Metastatic Liver Carcinoma in the Lung (tissue), 2 donors: ENCODE measurements around the genes TRH, BFSP2 and TF.

- PRO-cap, 2 experiments: no peak in any of the 2 experiments
Observed at GRCh38 chr3:129586526-129587002, 19.9 kb downstream of the PLXND1 start.

DNA sequence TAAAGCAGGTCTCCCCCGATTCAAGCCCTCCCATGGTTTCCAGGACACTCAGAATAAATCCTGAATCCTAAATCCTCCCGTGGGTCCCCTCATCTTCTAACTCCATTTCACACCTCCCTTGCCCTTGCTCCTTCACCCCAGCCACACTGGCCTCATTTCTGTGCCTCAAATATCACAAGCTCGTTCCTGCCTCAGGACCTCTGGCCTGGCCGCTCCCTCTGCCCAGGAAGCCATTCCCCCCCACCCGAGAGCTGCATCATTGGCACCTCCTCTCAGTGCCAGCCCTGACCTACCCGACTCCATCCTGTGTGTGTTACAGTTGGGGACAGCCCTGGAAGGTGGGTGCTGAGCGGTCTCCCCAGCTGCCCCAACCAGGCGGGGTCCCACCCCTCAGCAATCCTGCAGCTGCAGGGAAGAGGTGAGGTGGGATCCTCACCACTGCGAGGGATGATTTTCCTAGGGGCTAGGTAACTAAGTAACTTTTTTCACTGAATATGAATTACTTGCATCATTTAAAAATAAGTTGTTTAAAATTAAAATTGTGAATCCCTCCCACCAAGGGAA lies 14.5 kb downstream of the PLXND1 start:
- PRO-cap, 2 experiments: no peak in any of the 2 experiments

DNA sequence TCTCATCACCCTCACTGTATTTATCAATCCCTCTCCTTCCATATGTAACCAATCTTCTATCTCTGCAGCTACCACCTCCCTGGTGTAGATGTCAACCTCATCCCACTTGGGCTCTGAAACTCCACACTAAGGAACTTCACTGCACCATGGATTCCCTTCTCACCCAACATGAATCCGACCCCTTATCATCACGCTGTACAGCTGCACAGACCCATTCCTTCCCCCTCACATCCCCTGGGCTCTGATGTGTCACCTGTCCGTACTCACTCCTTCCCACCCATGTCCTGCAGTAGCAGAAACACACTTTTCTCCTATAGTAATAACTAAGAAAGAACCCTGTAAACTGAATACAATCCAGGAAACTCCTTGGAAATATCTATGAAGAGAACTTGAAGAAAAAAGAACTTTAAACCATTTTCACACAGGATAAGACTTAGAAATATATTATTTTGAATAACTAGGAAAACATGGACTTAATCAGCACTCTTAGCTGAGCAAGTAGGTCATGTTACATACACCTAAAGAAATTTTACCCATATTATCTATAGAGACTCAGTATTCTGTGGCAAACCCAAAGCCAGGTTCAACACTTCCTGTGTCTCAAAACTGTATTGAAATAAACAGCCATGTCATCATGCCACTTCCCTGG lies 141.2 kb upstream of the PLXND1 start:
- PRO-cap, 2 experiments: no peak in any of the 2 experiments

- PRO-cap, 2 experiments: no peak in any of the 2 experiments
Observed at GRCh38 chr3:129974243-129975009, at the start of gene TRH. Gene TRH (plus strand): TSS chr3:129974720.

- PRO-cap, 2 experiments: no peak in any of the 2 experiments
Observed at GRCh38 chr3:130934374-130934819, 40.5 kb downstream of the ATP2C1 start.

DNA sequence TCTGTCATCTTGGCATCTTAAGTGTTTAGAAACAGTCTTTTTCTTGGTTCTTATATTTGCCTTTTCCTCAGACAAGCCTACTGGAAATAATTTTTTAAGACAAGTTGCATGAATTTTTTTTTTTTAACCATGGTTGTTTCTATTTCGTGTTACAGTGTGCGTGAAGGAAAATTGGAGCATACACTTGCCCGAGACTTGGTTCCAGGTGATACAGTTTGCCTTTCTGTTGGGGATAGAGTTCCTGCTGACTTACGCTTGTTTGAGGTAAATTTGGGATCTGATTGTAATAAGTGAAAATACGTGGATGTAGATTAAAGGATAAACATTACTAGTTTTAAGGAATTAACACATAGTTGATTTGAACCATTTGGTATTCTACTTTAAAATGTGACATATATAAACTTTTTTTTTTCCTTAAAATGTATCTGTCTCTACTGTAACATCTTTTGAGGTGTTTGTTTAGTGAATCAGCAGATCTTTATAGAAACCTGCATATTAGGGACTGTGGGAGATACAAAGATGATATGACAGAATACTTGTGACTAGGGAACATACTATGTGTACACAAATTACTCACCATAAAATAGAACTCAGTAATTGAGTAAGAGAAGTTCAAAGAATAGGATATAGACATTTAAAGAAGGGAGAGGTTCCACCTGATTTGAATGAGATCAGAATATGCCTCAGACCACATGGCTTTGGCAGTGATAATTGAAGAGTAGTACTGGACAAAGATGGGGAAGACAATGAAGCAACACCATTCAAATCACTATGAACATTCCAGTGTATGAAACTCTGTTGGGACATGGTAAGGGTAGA lies 47.8 kb downstream of the ATP2C1 start:
- PRO-cap, 2 experiments: no peak in any of the 2 experiments

- PRO-cap, 2 experiments: no peak in any of the 2 experiments
Observed at GRCh38 chr3:131384695-131385115, 3.1 kb downstream of the NUDT16 start.

GRCh38 chr3:131386670-131387018 lies 5.1 kb downstream of the NUDT16 start:
- PRO-cap, 2 experiments: no peak in any of the 2 experiments

DNA sequence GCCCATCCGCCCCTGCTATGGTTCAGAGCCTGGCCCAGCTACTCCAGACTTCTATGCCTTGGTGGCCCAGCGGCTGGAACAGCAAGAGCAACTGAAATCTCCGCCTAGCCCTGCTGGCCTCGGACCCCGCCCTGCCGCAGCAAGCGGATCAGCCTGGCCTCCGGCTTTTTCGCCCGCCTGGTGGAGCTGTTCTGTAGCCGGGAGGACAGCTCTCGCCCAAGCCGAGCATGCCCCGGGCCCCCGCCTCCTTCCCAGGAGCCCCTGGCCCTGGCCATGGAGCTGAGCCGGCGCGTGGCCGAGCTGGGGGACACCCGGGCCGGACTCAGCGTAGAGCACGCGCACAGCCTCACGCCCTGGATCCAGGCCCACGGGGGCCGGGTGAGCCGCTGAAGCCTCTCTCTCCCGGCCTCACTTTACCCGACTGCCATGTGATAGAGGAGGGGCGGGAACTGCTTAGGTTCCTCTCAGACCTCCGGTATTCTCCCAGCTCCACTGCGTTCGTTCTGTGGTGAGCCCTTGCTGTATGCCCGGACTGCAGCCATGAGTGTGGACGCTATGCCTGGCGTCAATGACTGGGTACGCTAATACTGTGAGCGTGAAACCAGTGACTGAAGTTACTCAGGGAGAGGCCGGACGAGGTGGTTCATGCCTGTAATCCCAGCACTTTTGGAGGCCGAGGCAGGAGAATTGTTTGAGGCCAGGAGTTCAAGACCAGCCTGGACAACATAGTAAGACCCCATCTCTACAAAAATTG lies 24.2 kb upstream of the MRPL3 start:
- PRO-cap, 2 experiments: no peak in any of the 2 experiments

- PRO-cap, 2 experiments: no peak in any of the 2 experiments
Observed at GRCh38 chr3:132419955-132420429, 2.7 kb downstream of the DNAJC13 start.

- PRO-cap, 2 experiments: no peak in any of the 2 experiments
Observed at GRCh38 chr3:132681474-132682153, 21.5 kb downstream of the UBA5 start.

DNA sequence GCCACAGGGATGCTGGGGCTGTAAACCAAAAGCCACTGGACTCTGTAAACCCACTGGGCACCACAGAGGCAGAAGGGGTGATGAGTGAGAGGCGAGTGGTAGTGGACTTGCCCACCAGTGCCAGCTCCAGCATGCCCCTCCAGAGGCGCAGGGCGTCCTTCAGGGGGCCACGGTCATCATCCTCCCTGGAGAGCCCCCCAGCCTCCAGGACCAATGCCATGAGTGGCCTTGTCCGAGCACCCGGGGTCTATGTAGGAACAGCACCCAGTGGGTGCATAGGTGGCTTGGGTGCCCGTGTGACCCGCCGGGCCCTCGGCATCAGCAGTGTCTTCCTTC lies at the start of gene BFSP2:
Gene BFSP2, plus strand, starts transcription at position 53 of the 336 bp plus-strand sequence.
- PRO-cap, 2 experiments: no peak in any of the 2 experiments

DNA sequence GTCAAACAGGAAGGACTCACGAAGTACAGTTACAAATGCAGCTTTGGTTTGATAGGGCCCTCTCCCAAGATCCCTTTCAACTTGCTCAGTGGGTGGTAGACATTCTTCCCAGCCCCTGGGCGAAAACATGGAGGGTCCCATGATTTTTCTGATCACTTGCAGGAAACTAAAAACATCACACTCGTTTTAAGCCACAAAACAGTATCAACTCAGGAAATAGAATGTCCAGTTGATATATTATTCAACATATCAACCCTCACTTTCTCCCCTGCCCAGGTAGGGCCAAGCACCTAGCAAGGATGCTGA lies 25.5 kb downstream of the BFSP2 start:
- PRO-cap, 2 experiments: no peak in any of the 2 experiments

DNA sequence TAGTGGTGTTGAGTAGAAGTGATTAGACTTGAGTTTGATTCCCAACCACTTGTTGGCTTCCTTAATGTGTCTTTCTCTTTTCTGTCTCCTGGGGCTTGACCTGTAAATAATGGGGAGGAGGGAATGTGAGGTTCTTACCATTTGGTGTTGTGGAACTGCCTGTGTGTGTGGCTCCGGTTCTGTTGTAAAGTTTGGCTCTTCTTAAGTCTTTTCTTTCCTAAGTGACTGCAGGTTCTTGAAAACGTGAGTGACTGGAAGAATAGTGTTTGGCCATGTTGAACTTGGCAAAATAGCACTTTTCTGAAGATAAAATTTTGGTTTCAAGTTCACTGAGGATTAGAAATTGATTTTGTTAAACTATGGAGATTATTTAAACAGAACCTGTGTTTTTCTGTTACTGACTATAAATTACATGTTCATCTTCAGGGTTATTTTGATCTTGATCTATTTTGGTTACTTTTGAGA lies 2.8 kb downstream of the CDV3 start:
- PRO-cap, 2 experiments: no peak in any of the 2 experiments

DNA sequence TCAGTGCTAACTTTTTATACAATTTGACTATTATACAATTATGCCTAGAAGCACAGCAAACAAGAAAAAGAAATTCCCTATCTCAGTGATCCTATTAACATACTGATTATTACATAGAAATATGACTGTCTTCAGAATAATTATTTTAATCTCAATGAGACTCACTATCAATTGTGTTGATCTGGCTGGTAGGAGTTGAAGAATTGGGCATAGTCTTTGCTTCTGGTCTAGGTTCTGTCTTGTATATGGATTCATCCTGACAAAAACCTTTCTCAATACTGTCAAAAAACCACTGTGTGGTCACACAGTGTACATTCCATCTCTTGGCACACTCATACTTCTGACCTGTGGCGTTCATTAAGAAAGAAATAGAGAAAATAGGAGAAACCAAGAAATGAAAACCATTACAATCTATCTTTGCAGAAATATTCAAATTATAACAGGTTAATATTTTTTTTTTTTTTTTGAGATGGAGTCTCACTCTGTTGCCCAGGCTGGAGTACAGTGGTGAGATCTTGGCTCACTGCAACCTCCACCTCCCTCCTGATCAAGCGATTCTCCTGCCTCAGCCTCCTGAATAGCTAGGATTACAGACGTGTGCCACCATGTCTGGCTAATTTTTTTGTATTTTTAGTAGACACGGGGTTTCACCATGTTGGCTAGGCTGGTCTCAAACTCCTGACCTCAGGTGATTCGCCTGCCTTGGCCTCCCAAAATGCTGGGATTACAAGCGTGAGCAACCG lies 8.4 kb downstream of the TOPBP1 start:
- PRO-cap, 2 experiments: no peak in any of the 2 experiments

DNA sequence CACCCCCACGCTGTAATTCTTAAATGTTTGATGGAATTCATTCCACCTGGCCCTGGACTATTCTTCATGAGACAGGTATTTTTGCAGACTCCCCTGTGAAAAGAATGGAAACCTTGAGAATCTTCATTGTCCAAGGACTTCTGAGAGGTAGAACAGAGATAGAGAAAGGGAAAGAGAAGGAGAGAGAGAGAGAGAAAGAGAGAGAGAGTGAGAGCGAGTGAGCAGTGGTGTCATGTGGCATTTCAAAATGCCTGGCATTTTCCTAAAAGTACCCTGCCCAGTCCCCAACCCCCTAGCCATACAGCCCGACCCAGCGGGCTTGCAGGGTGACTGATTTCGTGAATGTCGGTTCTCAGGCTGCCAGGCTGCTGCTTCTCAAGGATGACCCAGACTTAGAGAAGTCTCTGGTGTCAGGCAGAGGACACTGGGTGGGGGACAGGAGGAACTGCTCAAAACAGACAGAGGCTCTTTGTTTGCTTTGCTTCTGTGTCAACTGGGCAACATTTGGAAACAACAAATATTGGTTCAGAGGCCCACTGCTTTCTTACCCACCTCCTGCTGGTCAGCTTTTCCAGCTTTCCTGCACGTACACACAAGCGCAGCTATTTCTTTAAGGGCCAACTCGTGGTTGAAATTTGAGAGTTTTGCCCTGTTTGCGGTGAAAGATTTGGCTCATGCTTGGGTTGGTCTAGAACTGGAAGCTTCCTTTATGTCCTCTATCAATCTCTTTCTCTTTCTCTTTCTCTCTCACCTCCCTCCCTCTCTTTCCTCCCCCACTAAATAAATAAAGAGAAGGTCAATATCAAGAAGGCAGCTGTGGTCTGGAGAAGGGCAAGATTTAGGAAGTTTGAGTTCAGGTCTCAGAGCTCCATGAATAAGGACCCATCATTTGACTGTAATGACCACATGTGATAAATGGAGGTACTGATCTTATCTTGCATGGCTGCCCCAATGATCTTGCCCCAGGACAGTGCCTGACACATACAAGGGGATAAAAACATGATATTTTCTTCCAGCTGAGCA lies 3.6 kb upstream of the TF start:
- PRO-cap, 2 experiments: peak in 1 of 2 experiments; most common plus-strand start position 675 of the sequence (in 1); most common minus-strand start position 582 of the sequence (in 1)

DNA sequence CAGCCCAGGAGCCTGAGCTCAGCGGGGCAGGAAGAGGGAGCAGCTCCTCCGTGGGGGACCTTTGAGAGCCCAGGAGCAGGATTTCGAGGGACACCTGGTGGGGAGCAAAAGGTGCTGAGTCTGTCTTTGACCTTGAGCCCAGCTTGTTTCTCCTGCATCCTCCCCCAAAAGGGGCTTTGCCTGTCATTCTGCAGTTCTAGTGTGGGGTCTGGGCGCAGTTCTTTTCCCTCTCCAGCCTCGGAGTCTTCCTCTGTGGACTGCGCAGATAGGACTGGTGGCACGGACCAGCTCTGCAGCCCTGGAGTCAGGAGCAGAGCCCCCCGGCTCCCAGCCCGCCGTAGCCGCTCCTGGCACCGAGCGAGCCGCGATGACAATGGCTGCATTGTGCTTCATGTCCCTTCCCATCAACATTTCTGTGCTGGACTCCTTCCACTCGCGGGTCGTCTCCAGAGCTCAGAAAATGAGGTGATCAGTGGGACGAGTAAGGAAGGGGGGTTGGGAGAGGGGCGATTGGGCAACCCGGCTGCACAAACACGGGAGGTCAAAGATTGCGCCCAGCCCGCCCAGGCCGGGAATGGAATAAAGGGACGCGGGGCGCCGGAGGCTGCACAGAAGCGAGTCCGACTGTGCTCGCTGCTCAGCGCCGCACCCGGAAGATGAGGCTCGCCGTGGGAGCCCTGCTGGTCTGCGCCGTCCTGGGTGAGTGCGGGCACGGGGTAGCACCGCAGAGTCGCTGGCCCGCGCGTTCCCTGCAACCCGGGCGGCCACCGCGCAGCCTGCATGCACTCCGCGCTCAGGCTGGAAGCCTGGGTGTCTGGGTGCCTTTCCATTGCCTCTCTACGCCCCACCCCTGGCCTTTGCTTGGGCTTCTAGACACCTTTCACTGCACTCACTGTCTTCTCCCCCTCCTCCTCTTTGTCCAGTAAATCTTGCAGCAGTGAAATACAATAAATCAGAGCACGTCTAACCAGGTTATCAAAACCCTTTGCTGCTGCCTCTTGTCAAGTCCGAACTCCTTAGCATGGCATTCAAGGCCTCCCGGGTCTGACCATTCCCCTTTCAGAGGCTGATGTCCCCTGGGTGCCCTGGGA lies at the start of gene TF:
Gene TF, plus strand, starts transcription at position 609 of the 1,091 bp plus-strand sequence.
- PRO-cap, 2 experiments: peak in 1 of 2 experiments; most common plus-strand start position 609 of the sequence (in 1); most common minus-strand start position 462 of the sequence (in 1)

- PRO-cap, 2 experiments: no peak in any of the 2 experiments
Observed at GRCh38 chr3:134326200-134326676, 48.0 kb downstream of the AMOTL2 start.

DNA sequence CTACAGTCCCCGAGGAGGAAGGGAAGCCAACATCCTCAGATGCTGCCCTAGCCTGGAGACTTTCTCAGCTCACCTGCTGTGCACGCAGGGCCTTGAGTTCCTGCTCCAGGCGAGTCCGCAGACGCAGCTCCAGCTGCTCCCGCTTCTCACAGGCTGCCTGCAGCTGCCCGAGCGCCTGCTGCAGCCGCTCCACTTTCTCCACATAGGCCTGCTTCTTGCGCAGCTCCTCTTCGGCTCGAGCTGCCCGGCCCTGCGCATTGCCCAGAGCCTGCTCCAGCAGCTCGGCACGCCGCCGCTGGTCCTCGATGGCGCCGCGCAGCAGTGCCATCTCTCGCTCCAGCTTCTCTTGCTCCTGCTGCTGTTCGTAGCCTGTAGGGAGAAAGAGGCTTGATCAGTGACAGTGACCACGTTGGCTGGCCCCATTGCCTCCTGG lies 12.8 kb downstream of the AMOTL2 start:
- PRO-cap, 2 experiments: no peak in any of the 2 experiments

DNA sequence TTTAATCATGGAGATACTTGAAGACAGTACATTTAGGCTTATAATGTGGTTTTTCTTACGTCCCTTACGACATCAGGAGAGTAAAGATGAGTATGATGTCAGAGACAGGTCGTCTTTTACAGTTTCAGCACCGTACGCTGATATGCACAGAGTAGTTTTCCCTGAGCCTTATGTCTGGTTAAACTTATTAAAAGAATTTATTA lies 936 bp downstream of the CEP63 start:
- PRO-cap, 2 experiments: no peak in any of the 2 experiments